Lower leg skin (tissue), 2 donors: Measurements from ENCODE around the genes LRRC10B, SYT7, MYRF, FEN1 and ASRGL1.

DNA sequence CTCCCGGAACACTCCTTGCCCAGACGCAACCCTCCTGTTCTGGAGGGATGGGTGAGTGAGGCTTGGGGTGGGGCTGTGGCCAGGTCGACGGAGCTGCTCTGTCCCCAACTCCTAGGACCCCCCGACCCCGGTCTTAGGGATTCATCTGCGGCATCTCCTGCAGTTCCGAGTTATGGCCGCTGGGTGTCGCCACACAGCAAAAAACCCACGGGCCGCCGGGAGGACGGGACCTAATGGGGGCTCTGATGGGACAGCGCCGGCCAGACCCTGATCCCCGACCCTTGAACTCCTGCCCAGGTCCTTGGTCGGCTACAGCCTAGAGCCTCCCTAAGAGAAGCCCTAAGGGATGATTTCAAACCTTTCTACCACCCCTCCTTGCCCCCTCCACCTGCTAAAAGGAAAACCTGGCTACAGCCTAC is 3.3 kb upstream of the PPP1R32 start:
- PRO-cap = no peak
- RAMPAGE, long total RNA, 2 experiments = no peak in any of the 2 experiments

GRCh38 chr11:61508386-61508895 is at the start of gene LRRC10B:
LRRC10B (plus strand) TSS chr11:61508749.
- PRO-cap = unidirectional peak, plus-strand start at chr11:61508749
- RAMPAGE, long total RNA, 2 experiments = no peak in any of the 2 experiments

DNA sequence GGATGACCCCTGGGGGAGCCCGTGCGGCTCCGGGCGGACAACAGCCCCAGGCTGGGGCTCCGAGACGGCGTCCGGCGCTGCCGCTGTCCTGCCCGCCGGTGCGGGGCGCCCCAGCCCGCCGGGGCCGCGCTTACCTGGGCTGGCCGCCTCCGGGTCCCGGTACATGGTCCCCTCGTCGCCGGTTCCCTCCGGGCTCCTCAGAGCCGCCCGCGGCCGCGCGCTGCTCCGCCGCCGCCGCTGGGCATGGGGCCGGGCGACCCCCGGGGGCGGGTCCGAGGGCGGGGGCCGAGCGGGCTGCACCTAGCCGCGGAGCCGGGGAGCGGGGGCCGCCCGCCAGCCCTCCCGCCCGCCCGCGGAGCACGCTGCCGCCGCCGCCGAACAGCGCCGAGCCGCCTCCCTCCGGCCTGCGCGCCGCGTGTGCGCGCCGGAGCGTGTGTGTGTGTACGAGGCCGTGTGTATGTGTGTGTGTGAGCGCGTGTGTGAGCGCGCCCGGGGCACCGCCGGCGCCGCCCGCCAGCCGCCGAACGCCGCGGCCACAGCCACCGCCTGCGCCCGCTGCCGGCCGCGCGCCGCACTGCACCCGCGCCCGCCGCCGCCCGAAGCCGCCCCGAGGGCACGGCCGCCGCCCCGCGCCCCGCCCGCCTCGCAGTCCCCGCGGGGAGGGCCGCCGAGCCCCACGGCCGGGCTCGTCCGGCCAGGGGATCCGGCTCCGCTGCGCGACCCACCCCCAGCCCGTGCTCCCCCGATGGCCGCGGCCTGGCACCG is at the start of gene SYT7:
Gene SYT7, minus strand, starts transcription at position 421 of the 765 bp plus-strand sequence.
- PRO-cap = unidirectional peak, minus-strand start at position 419 of the sequence; unidirectional peak, minus-strand start at position 550 of the sequence
- RAMPAGE, long total RNA, 2 experiments = no peak in any of the 2 experiments

DNA sequence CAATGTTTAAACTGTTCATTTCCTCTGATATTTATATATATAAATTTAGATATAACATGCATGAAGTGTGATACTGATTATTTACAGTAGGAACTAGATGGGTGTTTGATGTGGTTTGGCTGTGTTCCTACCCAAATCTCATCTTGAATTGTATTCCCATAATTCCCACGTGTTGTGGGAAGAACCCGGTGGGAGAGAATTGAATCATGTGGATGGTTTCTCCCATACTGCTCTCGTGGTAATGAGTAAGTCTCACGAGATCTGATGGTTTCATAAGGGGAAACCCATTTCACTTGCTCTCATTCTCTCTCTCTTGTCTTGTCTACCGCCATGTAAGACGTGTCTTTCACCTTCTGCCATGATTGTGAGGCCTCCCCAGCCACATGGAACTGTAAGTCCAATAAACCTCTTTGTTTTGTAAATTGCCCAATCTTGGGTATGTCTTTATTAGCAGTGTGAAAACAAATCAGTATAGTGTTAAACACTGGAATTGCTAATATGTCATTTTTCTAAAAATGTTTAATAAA is 33.9 kb upstream of the SYT7 start:
- PRO-cap = no peak
- RAMPAGE, long total RNA, 2 experiments = no peak in any of the 2 experiments

DNA sequence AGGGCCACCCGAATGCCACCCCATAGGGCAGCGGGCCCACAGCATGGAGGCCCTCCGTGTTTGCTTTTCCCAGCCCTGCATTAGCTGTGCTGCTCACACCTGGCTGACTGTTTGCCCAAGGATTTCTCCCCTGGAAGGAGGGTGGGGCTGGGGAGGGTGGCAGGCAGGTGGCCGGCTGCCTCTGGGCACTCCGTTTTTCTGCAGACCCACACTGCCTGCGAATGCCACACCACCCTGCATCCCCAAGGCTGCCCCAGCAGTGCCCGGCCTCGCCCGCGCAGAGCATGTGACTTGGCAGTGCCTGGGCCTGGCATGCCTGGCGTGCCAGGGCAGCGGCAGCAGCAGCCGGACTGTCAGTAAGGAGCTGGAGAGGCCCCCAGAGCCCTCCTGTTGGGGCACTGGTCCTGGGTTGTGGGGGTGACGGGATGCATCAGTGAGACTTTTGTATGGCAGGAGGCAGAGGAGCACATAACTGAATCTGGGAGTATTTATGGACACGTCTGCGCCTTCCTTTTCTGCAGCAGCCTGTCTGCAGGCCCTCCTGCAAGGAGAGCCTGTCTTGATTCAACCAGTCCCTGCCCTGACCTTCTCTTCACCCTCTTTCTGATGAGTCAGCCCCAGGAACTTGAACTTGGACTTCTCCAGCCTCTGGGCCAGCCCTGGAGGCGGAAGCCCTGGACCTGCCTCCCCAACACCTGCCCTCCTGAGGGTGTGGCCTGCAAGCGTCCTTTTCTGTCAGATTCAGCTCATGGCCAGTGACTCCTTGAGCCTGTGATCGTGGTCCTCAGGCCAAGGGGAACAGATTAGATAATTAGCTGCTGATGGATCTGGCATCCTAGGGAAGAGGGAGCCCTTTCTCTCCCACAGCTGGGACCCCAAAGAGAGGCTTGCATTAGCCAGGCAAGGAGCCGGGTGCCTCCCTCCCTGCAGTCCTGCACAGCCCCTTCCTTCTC is 19.9 kb downstream of the DAGLA start:
- PRO-cap = no peak
- RAMPAGE, long total RNA, 2 experiments = no peak in any of the 2 experiments

GRCh38 chr11:61752228-61752867 is at the start of gene MYRF:
MYRF (plus strand) TSS chr11:61752636.
- PRO-cap = no peak
- RAMPAGE, long total RNA, 2 experiments = no peak in any of the 2 experiments

DNA sequence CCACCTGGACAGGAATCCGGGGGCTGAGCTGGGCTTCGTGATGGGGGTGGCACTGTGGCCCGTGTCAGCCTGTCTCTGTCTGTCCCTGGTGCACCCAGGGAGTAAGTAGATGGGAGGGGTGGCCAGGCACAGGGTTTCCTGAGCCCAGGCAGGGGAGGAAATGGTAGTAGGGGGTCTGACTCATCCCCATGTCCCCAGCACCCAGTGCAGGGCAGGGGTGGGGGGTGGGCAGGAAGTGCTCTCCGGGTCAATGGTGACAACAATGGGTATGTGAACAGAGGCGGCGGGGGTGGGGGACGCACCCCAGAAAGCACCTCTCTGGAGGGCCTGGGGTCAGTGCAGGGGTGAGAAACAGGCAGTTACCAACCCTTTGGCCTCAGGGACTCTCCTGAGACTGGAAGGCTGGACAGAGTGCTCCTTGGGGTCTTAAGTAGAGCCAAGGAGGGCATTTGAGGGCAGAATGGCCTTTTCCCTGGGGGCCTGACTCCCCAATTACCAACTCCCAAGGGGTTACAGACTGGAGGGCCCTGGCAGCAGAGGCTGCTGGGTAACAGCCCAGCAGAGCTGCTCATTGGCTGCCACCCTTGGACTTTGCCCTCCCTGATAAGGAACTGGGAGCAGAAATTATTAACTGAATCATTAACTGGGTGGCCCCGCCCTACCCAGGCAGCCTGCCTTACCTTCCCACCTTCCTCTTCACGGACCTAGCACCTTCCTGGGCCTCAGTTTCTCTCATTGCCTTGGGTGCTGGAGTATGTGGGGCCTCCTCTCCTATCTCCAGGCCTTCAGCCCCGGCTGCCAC is 4.2 kb downstream of the MYRF start:
- PRO-cap = no peak
- RAMPAGE, long total RNA, 2 experiments = no peak in any of the 2 experiments

GRCh38 chr11:61757401-61757985 is 5.1 kb downstream of the MYRF start:
- PRO-cap = no peak
- RAMPAGE, long total RNA, 2 experiments = no peak in any of the 2 experiments

GRCh38 chr11:61792366-61793205 is at the start of gene FEN1:
FEN1 (plus strand) TSS chr11:61792911.
- PRO-cap = bidirectional peak, plus-strand start at chr11:61792884, minus-strand start at chr11:61792602
- RAMPAGE, long total RNA, 2 experiments = start-site peak on the plus strand in 2 of 2 experiments, at chr11:61792882-61792944 at its widest, 27 to 35 reads per replicate; start-site peak on the minus strand in 2 of 2 experiments, at chr11:61792591-61792616 at its widest, 288 to 398 reads per replicate

DNA sequence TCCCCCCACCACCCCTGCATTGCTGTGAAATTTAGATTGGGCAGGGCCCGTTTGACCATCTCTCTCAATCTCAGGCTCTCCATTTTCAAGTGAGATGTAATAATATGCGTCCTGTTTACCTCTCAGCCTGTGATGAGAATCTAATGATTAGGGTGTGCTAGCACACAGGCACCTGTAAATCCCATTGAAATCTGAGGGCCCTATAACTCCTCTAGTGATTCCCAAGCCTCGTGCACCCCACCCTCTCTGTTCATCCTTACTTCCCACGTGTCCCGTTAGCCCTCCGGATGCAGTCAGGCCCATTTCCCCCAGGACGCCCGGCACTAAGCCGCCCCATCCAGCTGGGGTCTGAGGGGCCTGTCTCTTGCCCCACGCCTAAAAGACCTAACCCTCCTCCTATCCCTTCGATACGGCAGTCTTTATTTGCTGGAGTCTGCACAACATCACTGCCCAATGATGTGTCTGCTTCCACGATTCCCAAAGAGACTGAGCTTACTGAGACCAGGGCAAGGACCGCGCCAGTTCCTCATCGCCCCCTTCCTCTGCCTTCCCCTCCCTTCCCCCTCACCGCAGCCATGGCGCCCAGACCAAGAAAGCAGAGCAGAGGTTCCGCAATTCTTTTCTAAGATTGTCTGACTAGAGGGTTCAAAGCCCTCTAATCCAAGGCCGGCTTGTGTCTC is 1.1 kb upstream of the FADS2 start:
- PRO-cap = bidirectional peak, plus-strand start at position 576 of the sequence, minus-strand start at position 488 of the sequence
- RAMPAGE, long total RNA, 2 experiments = no peak in any of the 2 experiments

DNA sequence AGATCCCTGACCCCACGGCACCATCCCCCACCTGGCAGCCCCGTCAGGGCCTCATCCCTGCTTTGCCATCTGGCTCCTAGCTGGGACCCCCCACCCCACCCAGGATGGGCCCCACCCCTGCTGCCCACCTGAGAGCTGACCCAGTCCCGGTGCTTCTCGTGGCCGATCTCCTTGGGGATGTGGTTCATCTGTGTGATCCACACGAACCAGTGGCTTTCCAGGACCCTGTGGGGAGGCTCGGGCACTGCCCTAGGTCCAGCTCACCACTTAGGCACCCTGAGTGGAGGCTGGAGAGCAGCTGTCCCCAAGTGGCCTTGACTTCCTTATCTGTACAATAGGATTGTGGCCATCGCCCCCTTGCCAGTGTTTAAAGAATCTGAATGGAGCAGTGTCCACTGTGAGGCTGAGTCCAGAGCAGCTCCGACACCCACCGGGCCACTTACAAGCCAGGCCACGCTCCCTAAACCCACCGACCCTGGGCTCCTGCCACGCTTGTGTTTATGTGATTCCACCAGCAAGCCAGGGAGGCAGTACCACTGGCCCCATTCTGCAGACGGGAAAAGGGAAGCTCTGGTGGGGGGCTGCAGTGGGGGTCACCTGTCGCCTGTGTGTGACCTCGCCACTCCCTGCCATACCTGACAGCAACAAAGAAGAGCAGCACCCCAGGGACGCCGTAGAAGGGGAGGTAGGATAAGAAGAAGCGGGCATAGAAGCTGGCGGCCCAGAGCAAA is 14.9 kb downstream of the FADS3 start:
- PRO-cap = no peak
- RAMPAGE, long total RNA, 2 experiments = no peak in any of the 2 experiments

GRCh38 chr11:61890789-61891374 is 463 bp downstream of the FADS3 start:
- PRO-cap = unidirectional peak, plus-strand start at chr11:61891181; unidirectional peak, plus-strand start at chr11:61891270
- RAMPAGE, long total RNA, 2 experiments = no peak in any of the 2 experiments

DNA sequence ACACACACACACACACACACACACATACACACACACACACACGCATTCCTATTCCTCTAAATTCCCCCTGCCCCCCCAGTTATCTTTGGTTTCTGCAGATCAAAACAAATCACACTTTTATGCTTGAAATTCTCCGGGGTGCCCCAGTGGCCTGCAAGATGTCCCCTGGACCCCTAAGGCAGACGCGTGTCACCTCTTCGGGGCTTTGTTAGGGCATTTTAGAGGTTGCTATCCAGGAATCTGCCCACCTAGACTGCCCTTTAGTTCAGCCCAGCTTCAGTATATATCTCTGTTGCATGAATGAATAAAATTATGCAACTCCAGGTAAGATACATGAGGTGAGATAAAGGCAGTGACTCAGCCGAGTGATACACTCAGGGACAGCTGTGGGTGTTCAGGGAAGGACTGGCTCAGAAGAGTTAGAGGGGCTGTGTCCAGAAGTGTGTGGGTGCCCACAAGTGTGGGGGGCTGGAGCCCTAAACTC is 8.5 kb downstream of the FTH1 start:
- PRO-cap = no peak
- RAMPAGE, long total RNA, 2 experiments = no peak in any of the 2 experiments

GRCh38 chr11:61962555-61962881 is 4.9 kb downstream of the FTH1 start:
- PRO-cap = no peak
- RAMPAGE, long total RNA, 2 experiments = no peak in any of the 2 experiments

DNA sequence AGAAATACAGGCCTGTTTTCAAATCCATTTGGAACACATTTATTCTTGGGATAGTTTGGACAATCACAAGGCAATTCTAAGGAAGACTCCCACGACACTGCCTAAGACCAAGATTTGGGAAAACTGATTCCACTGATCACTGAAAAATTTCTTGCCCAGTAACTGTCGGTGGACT is 1.1 kb downstream of the FTH1 start:
- PRO-cap = no peak
- RAMPAGE, long total RNA, 2 experiments = no peak in any of the 2 experiments

DNA sequence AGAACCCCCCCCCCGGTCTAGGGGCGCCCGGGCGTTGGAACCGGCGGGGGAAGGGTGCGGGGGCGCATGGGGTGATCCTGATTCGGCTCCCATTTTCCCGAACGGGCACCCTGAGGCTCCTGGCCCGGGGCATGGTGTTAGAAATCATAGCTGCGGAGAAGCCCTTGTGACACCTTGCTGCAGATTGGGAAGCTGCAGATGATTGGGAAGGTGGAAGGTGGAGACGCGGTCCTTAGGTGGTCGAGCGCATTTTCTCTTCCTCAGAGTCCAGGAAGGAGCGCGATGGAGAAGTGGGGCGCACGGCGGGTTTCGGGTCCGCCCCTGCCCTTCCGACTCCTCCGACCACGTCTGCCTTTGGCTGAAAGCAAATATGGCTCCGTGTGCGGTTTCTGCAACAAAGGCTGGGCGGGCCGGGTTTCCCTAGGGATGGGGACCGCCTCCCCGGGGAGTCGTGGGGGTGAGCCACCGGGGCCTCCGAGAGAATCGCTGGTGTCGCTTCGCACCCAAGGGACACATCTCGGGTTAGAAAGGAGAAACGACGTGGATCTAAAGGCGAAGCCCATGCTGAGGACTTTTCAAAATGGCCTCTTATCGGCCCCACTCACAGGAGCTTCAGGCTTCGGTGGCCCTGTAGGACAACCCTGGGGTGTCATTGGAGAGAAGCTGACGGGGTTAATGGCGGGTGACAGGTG is 618 bp upstream of the FTH1 start:
- PRO-cap = no peak
- RAMPAGE, long total RNA, 2 experiments = no peak in any of the 2 experiments

- PRO-cap = no peak
- RAMPAGE, long total RNA, 2 experiments = no peak in any of the 2 experiments
Observed at GRCh38 chr11:61975994-61976476, 8.6 kb upstream of the FTH1 start.

- PRO-cap = no peak
- RAMPAGE, long total RNA, 2 experiments = no peak in any of the 2 experiments
Observed at GRCh38 chr11:62112541-62112975, 11.3 kb upstream of the INCENP start.

DNA sequence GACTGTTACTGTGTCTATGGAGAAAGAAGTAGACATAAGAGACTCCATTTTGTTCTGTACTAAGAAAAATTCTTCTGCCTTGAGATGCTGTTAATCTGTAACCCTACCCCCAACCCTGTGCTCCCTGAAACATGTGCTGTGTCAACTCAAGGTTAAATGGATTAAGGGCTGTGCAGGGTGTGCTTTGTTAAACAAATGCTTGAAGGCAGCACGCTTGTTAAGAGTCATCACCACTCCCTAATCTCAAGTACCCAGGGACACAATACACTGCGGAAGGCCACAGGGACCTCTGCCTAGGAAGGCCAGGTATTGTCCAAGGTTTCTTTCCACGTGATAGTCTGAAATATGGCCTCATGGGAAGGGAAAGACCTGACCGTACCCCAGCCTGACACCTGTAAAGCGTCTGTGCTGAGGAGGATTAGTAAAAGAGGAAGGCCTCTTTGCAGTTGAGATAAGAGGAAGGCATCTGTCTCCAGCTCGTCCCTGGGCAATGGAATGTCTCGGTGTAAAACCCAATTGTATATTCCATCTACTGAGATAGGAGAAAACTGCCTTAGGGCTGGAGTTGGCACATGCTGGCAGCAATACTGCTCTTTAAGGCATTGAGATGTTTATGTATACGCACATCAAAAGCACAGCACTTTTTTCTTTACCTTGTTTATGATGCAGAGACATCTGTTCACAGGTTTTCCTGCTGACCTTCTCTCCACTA is 10.5 kb upstream of the ASRGL1 start:
- PRO-cap = no peak
- RAMPAGE, long total RNA, 2 experiments = no peak in any of the 2 experiments

GRCh38 chr11:62337019-62338225 is at the start of gene ASRGL1:
ASRGL1 (plus strand) TSS chr11:62337448.
- PRO-cap = unidirectional peak, plus-strand start at chr11:62337466
- RAMPAGE, long total RNA, 2 experiments = start-site peak on the plus strand in 1 of 2 experiments, at chr11:62337457-62337488 at its widest, 15 reads per replicate